BJ (cell line): ENCODE data around the gene DPEP1.

DNA sequence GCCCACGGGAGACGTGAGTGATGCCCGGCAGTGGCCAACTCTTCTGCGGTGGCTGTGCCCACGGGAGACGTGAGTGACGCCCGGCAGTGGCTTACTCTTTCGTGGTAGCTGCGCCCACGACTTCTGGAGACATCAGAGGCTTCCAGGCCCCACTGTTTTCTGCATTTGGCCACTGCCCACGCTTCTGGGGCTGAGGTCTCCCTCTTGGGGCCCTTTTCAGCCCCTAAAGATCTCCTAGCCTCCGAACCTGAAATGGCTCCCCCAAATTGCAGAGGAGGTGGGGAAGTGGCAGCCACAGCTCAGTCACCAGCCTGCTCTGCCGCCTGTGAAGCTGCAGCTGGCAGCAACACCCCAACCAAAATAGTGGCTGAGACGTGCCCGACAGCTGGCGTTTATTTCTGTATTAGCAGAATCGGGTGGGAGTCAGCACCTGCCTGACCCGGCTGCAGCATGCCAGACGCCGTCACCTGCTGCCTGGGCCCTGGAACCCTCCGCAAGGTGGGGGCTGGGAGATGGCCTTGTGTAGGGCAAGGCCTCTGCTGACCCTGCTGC lies 17.3 kb upstream of the PABPN1L start:
- CAGE, long polyA plus RNA = no peak
- RRBS = 89% methylated on average over 1 of the region's 22 CpGs

- CAGE, long polyA plus RNA = no peak
- RRBS = no CpG with 5 or more reads among the region's 52 CpGs
These were observed 8.9 kb downstream of the CBFA2T3 start for GRCh38 chr16:88967692-88968984.

DNA sequence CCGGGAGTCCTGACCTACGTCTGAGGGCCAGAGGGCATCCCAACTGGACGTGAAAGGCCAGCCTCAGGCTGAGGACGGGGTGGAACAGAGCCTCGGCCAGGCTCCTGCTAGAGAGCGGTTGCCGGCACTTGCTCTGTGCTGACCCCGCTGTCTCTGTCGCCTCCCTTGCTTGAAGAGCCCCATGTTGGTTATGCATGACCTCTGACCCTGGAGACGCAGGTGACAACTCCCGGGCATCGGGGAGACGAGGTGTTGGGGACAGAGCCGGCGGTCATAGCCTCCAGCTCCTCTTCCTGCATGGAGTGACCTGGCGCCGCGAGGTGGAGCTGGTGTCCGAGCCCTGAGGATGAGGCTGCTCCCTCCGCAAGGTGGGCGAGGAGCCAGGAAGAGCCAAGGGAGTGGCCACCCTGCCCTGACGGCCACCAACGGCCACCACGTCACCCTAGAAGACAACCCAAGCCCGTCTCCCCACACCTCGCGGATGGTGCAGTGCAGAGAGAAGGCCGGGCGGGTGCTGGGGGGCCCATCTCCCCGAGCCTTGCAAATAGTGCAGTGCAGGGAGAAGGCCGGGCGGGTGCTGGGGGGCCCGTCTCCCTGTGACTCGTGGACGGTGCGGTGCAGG lies 40.3 kb upstream of the ACSF3 start:
- CAGE, long polyA plus RNA = no peak
- RRBS = 61% methylated on average over 7 of the region's 36 CpGs

- CAGE, long polyA plus RNA = no peak
- RRBS = no CpG with 5 or more reads among the region's 22 CpGs
These were observed 4.8 kb downstream of the ACSF3 start for GRCh38 chr16:89098272-89099119.

DNA sequence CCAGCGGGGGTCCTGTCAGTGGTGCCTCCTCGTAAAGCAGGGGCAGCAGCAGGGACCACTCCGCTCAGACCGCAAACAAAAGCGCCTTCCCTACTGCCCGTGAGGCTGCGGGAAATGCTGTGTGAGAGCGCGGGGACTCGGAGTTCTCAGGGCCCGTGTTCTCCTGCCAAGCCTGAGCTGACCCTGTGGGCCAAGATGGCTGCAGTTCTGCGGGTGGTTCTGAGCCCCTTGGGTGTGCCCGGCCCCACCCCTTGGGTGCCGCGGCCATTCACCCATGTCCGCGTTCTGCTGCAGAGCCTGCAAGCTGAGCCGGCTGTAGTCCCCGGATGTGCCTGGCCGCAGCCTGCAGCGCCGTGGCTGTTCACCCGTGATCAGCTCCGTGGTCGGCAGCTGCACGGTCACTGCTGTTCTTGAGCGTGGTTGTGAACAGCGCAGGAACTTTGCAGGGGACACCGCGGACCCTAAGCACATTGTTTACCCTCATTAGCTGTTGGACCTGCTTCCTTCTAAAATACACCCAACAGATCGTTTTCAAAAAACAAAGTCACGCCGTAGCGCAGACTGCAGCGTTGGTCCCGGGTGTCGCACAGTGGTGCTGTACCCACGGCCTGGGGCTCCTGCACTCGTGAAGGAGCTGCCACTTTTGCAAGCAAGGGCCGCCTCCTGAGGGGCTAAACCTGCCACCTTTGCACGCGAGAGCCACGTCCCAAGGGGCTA lies 20.1 kb downstream of the ACSF3 start:
- CAGE, long polyA plus RNA = no peak
- RRBS = 94% methylated on average over 6 of the region's 43 CpGs

DNA sequence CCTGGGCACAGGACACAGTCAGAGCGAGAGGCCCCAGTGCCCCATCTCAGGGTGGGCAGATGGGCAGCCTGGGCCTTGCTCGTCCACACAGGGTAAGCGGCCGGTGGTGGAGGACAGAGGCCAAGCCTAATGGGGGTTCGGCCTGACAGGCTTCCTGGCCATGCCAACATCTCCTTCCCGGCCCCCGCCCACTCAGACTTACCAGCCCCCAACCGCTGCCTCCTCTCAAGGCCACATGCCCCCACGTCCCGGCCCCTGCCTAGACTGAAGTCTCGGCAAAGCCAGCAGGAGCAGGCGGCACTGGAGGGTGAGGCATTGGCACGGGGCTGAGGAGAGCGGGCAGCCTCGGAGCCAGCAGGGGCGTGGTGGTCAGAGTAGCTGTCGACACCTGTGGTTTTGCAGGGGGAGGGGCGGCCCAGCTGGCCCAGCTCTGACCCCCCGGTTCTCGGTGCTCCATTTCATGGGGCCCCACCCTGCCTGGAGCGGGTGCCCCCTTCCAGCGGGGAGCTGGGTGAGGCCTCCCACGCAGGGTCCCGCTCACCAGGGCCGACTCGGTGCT lies 4.5 kb downstream of the CDH15 start:
- CAGE, long polyA plus RNA = no peak
- RRBS = 53% methylated on average over 5 of the region's 26 CpGs

- CAGE, long polyA plus RNA = no peak
- RRBS = no CpG with 5 or more reads among the region's 12 CpGs
These were observed 27.4 kb downstream of the ZNF778 start for GRCh38 chr16:89244831-89245355.

- CAGE, long polyA plus RNA = no peak
- RRBS = 75% methylated on average over 5 of the region's 47 CpGs
These were observed 57.7 kb downstream of the ZNF778 start for GRCh38 chr16:89274808-89275973.

- CAGE, long polyA plus RNA = no peak
- RRBS = no CpG with 5 or more reads among the region's 32 CpGs
These were observed 60.2 kb downstream of the ZNF778 start for GRCh38 chr16:89277630-89278260.

- CAGE, long polyA plus RNA = no peak
- RRBS = 87% methylated on average over 10 of the region's 61 CpGs
These were observed 62.8 kb downstream of the ZNF778 start for GRCh38 chr16:89280101-89280891.

DNA sequence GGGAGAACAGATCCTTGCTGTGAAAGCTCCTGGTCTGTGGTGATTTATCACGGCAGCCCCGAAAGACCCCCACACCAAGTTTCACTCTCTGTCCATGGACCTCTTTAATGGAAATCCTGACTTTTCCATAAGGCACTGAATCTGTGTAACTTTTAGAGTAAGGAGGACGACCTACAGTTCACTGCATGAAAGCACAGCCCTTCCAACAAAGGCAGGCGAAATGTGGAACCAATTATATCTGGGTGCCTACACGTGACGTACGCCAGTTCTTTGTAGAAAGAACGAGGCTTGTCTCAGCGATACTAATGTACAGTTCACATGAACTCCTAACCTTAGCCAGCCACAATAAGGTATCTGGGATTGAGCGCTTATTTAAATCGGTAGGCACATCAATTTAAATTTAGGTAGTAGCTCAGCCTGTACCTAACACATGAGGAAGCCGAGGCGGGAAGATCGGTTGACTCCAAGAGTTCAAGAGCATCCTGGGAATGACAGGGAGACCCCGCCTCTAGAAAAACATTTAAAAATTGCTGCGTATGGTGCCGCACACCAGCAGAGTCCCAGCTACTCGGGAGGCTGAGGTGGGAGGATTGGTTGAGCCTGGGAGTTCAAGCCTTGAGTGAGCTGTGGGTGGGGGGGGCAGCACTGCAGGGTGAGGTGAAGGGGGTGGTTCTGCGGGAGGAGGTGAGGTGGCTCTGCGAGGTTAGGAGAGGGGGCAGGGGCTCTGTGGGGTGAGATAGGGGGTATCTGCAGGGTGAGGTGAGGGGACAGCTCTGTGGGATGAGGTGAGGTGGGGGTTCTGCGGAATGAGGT lies 88.2 kb downstream of the ANKRD11 start:
- CAGE, long polyA plus RNA = no peak
- RRBS = no CpG with 5 or more reads among the region's 21 CpGs

DNA sequence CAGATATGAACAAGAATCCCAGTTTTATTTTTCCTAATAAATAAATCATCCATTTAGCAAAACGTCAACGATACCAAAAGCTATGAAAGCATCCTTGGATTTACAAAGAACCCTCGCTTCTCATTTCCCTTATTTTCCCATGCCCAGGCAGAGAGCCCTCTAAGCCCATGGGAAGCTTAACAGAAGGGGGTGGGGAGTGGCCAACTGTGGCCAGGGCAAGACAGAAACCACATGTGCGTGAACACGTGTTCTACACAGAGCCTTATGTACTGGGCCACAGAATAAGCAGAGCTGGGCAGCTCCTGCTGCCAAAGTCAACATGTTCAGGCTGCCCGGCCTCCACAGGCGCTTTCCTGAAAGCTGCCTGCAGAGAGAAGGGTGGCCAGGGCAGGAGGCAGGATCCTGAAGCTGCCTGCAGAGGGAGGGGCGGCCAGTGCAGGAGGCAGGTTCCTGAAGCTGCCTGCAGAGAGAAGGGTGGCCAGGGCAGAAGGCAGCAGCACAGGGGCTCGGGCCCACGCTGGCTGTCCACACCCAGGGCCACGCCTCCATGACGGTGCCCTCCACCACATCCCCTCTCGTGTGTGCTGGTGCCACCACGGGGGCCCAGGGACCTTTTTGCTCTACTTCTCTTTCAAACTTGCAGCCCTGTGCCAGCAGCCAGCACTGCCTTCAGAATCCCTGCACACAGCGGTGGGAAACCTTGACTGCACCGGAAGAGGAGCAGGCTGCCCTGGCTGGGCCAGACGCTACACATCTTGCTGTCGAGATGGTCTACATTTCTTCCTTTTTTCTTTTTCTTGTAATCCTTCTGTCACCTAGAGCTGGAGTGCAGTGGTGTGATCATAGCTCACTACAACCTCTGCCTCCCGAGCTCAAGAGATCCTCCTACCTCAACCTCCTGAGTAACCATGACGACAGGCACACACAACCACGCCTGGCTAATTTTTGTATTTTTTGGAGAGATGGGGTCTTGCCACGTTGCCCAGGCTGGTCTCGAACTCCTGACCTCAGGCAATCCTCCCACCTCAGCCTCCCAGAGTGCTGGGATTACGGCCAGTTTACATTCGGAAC lies 79.4 kb downstream of the ANKRD11 start:
- CAGE, long polyA plus RNA = no peak
- RRBS = no CpG with 5 or more reads among the region's 25 CpGs

DNA sequence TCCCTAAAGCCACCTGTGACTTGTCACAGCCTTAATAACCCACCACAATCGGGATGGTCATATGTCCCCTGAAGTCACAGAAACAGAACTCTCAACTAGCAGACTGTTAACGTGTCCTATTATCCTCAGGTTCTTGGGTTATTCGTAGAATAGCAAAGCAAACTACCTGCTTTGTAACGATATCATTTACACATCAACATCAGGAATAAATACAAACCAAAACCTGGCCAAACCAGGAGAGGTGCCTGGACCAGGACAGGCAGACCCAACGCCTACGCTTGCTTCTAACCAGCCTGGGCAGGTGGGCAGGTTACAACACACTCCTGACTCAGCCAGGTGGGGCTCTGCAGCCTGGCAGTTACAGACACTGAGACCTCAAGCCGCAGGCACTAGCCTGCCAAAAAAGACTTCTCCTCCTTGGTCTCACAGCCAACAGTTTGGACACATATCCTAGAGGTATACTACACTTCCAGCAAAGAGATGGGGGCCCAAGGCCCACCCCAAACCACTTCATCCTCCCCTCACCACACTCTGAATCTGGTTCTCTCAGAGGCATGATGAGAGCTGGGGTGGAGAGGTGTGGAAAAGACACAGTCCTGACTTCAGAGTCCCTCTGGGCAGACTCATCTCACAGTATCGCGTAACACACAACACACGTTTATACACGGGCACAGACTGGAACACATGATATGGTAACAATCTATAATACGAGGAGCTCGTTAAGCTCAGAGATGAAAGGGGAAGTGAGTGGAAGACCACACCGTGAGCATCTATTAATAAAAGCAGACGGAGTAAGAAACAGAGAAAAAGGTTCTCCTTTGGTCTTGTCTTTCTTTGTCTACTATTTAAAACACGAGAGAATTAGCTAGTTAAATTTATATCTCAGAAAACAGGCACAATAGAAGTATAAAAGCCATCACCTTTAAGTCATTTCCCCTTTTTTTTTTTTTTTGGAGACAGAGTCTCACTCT lies 13.8 kb downstream of the ANKRD11 start:
- CAGE, long polyA plus RNA = no peak
- RRBS = no CpG with 5 or more reads among the region's 16 CpGs

GRCh38 chr16:89479423-89479701 lies 11.0 kb downstream of the ANKRD11 start:
- CAGE, long polyA plus RNA = no peak
- RRBS = no CpG with 5 or more reads among the region's 5 CpGs

GRCh38 chr16:89533901-89534538 lies 25.8 kb downstream of the SPG7 start:
- CAGE, long polyA plus RNA = no peak
- RRBS = no CpG with 5 or more reads among the region's 15 CpGs

DNA sequence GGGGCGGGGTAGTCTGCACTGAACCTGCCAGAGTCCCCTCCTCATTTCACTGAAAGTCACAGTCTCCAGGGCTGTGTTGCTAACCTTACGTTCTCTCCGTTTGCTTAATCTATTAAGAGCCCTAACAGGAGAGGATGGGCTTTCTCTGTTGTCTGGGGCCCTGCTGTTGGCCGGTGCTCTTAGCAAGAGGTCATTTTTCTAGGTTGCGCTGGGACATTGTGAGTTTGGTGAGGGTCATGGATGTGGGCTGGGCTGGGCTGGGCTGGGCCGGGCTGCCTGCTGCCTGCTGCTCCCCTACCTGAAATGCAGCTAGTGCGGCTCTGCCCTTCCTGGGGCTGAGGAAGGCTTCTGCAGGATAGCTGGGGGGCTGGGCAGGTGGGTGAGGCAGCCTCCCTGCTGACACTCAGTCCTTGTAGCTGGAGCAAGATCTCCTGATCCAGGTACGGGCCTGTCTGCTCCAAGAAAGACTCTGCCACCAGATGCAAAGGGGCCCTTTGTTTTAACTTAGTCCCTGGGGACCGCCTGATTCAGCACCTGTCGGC lies 4.6 kb downstream of the RPL13 start:
- CAGE, long polyA plus RNA = no peak
- RRBS = 0% methylated on average over 2 of the region's 10 CpGs

DNA sequence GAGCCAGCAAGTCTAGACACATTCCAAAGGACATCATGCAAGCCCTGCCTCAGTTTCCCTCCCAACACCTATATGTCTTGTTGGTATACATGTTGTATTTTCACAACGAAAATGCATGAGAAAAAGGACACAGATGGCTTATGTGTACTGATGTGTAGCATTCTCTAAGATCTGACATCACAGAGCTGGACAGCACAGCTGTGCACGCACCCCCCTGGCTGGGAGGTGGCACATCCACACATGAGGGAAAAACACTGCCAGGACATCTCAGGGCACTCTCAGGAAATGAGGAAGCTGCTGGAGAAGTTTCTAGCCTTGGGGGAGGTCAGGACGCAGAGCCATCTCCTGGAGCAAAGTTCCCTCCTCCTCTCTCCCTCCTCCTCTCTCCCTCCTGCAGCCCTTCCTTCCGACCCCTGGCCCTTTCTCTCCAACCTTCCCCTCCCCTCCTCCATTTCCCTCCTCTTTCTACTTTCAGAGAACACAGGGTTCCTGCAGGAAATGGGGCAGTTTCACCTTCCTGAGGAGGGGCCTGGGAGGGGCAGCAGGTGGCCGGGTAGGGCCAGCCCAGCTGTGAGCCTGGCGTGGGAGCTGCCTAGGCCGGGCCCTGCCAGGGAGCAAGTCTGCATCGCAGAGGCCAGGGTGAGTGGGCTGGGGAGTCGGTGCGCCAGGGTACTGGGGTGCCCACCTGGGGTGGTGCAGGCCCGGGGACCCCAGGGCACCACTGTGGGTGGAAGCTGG lies at the start of gene DPEP1:
Gene DPEP1, plus strand, starts transcription at position 562 of the 738 bp plus-strand sequence.
- CAGE, long polyA plus RNA = no peak
- RRBS = 44% methylated on average over 5 of the region's 11 CpGs

- CAGE, long polyA plus RNA = no peak
- RRBS = 49% methylated on average over 3 of the region's 21 CpGs
These were observed 7.0 kb downstream of the DPEP1 start for GRCh38 chr16:89620286-89620942.

GRCh38 chr16:89694848-89695260 lies 6.7 kb downstream of the SPATA2L start:
- CAGE, long polyA plus RNA = no peak
- RRBS = 97% methylated on average over 3 of the region's 21 CpGs

- CAGE, long polyA plus RNA = no peak
- RRBS = 67% methylated on average over 2 of the region's 34 CpGs
These were observed 3.7 kb downstream of the VPS9D1 start for GRCh38 chr16:89716738-89717666.